Measurements from ENCODE around the genes SLC35E1, F2RL3, CPAMD8 and HAUS8.

DNA sequence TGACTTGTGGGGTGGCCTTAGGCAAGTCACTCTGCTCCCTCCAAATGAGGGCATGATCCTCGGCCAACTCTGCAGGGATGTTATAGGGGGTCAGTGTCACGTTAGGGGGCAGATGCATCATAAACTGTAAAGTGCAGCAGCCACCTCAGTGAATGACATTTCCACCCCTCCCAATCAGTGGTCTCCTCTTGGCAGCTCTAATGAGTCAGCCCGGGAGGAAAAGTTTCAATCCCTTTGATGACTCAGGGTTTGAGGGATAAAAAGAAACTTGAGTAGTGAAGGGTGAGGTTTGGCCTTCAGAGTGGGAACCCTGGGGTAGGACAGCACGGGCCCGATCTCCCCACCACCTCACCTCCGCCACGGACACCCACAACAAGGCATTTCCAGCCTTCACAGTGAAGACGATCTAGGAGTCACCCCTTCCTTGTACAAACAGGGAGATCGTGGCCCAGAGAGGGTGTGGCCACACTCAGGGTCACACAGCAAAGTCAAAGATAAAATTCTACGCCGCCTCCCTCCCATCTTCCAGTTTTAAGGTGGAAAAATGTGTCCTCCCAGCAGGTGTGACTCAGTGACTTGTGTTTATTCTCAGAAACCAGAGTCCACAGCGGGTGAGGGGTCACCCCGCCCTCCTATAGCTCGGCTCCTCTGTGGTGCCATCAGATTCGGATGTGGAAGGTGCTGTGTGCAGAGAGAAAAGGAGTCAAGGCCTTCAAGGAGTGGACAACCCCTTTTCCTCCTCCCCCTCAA is 12.3 kb downstream of the CIB3 start:
- RRBS = no CpG with 5 or more reads among the region's 15 CpGs

DNA sequence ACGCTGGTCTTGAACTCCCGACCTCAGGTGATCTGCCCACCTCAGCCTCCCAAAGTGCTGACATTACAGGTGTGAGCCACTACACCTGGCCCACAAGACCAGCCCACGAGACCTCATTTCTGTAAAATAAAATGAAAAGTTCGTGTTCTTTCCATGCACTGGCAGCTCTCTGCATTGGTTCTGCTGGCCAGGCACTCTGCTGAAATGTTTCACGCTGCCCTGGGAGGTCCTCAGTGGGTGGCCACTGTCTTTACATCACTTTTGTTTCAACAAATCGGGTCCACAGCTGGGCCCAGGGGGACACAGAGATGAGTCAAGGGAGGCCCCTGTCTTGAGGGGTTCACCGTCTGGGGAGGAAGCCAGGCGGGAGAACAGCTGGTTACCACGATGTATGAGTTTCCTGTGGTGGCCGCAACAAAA is 5.3 kb upstream of the KLF2 start:
- RRBS = no CpG with 5 or more reads among the region's 10 CpGs

GRCh38 chr19:16326830-16327524 is 2.4 kb downstream of the KLF2 start:
- RRBS = 75% methylated on average over 19 of the region's 49 CpGs

- RRBS = no CpG with 5 or more reads among the region's 39 CpGs
These were observed 14.1 kb downstream of the KLF2 start for GRCh38 chr19:16338222-16339567.

DNA sequence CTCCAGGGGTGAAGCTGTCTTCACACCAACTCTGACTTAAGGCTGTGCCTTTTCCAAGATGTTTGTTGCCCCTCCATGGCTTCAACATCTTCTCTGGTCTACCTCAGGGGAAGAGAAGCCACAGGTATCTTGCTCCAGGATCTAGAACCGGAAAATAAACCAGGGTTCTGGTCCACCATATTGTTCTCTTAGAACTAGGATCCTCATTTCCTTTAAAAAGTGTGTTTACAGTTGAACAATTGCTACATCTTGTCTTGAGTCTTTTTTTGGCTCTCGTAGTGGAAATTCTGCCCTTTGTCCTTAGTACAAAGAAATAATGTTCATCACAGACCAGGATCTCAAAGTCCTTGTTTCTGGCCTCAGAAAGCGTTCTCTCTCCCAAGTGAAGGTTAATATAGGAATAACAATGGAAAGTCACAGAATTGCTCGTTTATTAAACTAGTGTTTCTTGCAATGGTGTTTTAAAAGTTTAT is 20.8 kb downstream of the KLF2 start:
- RRBS = no CpG with 5 or more reads among the region's 4 CpGs

DNA sequence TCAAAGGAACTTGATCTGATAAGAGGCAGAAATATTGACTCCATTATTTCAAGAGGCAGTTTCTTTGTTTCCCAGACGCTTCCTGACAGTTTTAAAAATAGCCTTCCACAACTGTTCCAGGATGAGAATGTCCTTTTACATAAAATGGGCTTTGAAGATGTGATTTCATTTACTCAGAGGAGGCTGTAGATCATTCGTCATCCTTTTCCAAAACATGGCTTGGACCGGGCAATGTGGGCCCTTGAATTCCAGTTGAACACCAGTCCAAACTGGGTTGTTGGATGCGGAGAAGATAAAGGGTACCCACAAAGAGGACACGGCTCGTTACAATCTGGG is 23.2 kb downstream of the KLF2 start:
- RRBS = no CpG with 5 or more reads among the region's 6 CpGs

- RRBS = no CpG with 5 or more reads among the region's 17 CpGs
These were observed 73.1 kb downstream of the KLF2 start for GRCh38 chr19:16397383-16398513.

DNA sequence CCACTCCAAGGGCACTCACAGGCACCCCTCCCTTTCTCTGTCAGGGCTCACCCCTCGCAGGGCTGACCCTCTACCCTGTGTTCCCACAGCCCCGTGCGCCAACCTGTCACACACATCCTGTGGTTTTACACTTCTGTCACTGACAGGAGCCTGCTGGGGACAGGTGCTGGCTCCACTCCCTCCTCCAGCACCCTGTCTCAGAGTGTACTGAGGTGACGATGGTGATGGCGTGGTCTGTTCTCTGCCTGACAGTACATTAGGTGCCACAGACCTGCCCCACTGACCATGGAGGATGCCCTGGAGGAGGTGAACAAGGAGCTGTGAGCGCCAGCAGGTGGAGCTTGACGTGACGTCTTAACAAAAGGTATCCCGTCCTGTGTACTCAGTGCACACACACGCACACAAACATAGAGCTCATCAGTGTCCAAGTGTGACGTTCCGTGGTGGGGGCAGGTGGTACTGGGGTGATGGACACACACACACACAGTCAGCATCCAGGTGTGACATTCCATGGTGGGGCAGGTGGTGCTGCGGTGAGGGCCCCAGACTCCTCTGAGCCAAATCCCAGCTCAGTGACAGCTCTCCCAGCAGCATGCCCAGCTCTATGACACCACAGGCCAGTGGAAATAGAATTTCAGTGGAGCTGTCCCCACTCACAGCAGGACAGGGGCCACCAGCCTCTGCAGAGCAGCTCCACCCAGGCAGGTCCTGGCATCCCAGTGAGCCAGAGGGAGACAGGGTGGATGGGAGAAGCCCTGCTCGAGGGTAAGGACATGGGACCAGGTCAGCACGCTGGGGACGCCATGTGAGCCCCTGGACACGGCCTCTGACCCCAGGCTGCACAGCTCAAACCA is 21.0 kb downstream of the C19orf44 start:
- RRBS = no CpG with 5 or more reads among the region's 17 CpGs

GRCh38 chr19:16542768-16543109 is 502 bp upstream of the CHERP start:
- RRBS = 0% methylated on average over 4 of the region's 17 CpGs

DNA sequence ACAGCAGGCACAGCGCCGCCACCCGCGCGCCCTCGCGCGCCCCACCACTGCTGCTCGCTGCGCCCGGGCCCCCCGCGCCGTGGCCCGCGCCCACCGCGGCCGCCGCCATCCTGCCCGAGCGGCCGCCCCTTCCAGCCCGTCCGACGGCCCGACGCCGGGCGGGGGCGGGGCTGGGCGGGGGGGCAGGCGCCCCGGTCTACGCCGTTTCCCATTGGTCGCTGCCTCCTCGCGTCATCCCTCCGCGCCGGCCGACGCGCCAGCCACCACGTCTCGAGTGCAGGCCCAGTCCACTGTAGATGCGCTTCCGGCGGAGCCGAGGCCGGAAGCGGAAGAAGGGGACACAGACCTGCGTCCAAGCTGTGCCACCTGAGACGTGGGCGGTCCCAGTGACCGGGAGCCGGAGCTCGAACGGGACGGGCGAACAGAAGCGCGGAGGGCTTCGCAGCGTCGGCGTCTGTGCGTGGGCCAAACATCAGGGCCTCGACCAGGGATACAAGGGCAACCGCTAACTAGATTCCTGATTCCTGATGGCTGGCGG is at the start of gene SLC35E1:
SLC35E1 (minus strand) TSS at position 160 of the 538 bp plus-strand sequence.
- RRBS = under 1% methylated on average over 41 of the region's 72 CpGs

DNA sequence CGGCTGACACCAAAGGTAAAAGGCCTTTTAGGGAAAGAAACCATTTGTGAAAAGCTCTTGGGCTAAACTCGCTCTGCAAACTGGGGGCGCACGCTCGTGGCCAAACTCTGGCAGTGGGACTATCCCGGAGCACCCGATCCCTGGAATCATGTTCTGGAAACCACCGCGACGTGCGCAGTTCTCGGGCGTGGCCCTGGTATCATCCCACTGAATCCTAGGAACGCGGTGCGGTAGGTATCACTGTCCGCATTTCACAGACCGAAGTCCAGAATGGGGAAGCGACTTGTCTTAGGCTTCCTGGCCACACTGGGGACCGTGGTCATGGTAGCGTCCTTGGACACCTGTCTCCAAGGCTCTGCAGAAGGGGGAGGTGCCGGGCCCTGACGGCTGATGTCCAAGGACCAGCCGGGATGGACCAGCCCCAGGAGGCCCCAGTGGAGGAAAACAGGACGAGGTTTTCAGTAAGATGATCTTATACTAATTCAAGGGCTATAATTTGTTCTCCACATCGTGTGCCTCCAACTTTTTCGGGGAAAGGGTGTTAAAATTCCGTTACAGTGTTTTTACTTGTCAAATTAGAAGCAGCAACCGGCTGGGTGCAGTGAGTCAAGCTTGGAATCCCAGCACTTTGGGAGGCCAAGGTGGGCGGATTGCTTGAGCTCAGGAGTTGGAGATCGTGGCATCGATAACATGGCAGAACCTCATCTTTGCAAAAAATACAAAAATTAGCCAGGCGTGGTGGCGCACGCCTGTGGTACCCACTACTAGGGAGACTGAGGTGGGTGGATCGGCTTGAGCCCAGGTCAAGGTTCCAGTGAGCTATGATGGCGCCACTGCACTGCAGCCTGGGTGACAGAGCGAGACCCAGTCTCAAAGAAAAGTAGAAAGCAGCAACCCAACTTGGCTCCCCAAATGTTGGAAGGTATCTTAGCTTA is 846 bp upstream of the SLC35E1 start:
- RRBS = no CpG with 5 or more reads among the region's 38 CpGs

GRCh38 chr19:16577828-16578095 is 5.5 kb upstream of the SLC35E1 start:
- RRBS = no CpG with 5 or more reads among the region's 4 CpGs

DNA sequence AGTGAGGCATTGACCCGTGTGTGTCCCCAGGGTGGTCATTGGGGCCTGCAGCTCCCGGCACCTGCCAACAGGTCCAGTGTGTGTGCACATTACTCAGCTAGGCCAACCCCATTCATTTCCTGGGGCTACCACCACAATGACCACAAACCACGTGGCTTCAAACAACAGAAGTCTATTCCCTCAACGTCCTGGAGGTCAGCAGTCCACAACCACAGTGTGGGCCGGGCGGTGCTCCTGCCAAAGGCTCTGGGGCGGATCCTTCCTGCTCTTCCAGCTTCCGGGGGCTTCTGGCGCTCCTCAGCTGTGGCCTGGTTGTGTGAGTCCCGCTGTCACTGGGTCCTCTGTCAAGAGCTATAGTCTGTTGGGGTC is 11.8 kb upstream of the F2RL3 start:
- RRBS = 88% methylated on average over 4 of the region's 10 CpGs

DNA sequence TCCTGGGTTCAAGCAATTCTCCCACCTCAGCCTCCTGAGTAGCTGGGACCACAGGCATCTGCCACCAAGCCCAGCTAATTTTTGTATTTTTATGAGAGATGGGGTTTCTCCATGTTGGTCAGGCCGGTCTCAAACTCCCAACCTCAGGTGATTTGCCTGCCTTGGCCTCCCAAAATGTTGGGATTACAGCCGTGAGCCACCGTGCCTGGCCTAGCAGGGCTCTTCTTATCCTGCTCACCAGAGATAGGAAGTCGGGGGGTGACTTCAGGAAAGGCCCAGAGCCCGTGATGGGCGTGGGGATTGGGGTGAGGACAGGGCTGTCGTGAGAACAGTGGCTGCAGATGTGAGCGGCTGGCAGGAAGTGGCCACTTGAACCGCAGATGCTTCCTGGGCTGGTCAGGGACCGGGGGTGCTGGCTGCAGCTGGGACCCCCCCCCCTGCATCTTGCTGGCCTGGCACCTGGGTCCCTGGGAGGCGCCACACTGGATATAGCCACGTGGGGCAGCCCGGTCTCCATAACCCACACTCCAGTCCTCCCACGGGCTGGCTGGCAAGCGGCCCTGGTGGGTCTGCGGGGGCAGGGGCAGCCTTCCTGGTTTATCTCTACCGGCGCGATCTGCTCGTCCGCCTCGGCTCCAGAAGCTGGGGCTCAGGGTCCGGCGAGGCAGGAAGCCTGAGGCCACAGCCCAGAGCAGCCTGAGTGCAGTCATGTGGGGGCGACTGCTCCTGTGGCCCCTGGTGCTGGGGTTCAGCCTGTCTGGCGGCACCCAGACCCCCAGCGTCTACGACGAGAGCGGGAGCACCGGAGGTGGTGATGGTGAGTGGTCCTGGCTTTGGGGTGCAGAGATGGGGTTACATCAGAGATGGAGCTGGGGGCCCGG is at the start of gene F2RL3:
F2RL3 (plus strand) TSS at position 518 of the 881 bp plus-strand sequence.
- RRBS = 17% methylated on average over 13 of the region's 32 CpGs

DNA sequence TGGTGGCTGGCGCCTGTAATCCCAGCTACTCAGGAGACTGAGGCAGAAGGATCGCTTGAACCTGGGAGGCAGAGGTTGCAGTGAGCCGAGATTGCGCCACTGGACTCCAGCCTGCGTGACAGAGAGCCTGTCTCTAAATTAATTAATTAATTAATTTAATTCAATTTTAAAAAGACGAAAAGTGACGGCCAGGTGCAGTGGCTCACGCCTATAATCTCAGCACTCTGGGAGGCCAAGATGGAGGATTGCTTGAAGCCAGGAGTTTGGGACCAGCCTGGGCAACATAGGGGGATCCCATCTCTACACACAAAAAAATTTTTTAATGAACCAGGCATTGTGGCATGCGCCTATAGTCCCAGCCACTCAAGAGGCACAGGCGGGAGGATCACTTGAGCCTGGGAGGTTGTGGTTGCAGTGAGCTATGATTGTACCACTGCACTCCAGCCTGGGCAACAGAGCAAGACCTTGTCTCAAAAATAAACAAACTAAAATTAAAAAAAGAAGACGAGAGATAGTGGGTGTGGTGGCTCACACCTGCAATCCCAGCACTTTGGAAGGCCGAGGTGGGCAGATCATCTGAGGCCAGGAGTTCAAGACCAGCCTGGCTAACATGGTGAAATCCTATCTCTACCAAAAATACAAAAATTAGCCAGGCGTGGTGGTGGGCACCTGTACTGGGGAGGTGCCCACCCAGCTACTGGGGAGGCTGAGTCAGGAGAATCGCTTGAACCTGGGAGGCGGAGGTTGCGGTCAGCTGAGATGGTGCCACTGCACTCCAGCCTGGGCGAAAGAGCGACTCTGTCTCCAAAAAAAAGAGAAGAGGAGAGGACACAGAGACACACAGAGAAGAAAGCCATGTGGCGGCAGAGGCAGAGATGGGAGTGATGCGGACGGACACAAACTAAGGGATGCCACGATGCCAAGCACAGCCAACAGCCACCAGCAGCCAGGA is 2.4 kb downstream of the F2RL3 start:
- RRBS = no CpG with 5 or more reads among the region's 22 CpGs

DNA sequence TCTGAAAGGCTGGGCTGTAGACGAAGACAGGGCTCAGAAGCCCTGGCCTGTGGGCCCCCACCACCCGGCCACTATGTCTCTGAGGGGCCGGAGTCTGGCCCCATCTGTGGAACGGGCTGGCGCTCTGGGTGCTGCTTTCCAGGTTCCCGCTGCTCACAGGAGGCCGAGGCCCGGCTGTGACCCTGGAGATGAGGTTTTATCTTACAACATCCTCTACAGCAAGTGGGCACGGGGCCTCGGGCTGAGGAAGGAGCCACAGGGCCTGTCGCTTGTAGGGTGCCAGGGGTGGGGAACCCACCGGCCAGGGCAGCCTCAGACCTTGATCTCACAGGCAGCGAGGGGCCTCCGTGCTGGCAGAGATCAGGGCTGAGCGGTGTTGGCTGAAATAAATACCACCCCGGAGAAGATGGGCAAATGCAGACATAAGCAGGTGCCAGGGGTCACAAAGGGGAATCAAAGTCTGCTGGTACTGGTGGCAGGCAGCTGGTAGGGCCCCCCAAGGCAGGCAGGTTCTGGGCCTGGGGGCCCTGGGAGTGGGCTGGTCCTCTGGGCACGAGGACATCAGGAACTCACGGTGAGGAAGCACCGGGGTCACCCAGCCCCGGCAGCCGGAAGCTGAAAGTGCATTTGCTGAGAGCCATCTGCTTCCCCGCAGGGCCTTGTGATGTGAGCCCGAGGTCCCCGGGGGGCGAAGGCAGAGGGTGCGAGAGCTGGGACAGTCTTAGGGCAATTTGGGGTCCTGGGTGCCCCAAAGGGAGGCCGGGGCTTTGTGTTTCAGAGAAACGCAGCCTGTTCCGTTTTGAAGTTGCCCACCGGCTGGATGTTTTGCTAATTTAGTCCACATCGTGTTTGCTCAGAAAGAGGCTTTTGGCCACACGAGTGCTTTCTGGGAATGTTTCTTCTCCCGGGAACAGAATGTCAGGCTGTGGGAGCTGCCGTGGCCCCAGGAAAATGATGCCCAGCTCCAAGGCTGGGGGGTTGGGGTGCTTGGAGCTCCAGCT is 4.7 kb downstream of the F2RL3 start:
- RRBS = 80% methylated on average over 21 of the region's 34 CpGs

- RRBS = no CpG with 5 or more reads among the region's 7 CpGs
These were observed 55.8 kb downstream of the F2RL3 start for GRCh38 chr19:16944628-16945018.

DNA sequence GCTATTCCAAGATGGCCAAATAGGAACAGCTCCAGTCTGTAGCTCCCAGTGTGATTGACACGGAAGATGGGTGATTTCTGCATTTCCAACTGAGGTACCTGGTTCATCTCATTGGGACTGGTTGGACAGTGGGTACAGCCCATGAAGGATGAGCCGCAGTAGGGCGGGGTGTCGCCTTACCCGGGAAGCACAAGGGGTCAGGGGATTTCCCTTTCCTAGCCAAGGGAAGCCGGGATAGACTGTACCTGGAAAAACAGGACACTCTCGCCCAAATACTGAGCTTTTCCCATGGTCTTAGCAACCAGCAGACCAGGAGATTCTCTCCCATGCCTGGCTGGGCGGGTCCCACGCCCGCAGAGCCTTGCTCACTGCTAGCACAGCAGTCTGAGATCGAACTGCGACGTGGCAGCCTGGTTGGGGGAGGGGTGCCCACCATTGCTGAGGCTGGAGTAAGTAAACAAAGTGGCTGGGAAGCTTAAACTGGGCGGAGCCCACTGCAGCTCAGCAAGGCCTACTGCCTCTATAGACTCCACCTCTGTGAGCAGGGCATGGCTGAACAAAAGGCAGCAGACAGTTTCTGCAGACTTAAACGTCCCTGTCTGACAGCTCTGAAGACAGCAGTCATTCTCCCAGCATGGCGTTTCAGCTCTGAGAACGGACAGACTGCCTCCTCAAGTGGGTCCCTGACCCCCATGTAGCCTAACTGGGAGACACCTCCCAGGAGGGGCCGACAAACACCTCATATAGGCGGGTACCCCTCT is 65.4 kb downstream of the CPAMD8 start:
- RRBS = no CpG with 5 or more reads among the region's 19 CpGs

GRCh38 chr19:17026435-17027661 is at the start of gene CPAMD8:
Gene CPAMD8, minus strand, starts transcription at chr19:17026810.
- RRBS = 2% methylated on average over 14 of the region's 97 CpGs

DNA sequence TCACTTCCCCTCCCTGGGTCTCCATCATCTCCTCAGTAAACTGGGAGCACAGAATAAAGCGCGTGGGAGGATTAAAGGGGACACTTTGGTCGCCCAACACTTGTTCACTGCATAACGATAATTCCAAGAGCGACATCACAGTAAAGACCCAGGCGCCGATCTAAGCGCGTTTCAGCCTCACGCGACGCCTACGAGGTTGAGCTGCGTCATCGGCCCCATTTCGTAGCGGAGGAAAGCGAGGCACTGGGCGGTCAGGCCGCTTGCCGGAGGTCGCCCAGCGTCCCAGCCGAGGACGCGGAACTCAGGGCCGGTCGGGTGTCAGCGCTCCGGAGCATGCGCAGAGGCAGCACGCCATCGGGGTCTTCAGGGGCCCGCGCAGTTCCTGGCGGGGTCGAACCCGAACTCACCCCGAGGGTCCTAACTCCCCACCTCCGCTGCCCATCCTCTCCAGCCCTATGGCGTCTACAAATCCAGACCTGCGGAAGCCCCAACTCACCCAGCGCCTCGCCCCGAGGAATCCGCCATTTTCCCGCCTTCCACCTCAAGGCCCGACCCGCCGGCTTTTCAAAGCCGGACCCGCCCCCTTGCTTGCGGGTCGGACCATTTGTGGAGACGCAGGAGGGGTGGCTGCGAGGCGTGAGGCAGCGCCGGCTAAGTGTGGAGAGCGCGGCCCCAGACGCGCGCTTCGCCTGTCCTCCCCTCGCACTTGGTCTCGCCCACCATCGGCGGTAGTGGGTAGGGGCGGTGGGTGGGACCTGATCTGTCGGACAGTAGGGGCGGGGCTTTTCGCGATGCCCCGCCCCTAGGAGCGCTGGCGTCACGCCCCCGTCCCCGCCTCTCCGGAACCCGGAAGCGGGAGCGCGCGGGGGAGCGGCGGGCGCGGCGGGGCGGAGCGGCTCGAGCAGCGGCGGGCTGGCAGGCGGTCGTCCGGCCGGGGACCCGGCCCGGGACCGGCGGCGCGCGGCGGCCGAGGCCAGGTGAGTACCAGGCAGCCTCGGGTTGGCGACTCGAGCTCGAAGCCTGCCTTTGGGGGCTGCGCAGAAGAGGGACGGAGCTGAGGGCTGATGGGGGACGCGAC is at the start of gene HAUS8:
HAUS8 (minus strand) TSS at position 555 of the 1,078 bp plus-strand sequence.
- RRBS = 4% methylated on average over 30 of the region's 117 CpGs